Heart right ventricle (tissue), 2 donors: ENCODE results near the genes SERP1 and SIAH2.

DNA sequence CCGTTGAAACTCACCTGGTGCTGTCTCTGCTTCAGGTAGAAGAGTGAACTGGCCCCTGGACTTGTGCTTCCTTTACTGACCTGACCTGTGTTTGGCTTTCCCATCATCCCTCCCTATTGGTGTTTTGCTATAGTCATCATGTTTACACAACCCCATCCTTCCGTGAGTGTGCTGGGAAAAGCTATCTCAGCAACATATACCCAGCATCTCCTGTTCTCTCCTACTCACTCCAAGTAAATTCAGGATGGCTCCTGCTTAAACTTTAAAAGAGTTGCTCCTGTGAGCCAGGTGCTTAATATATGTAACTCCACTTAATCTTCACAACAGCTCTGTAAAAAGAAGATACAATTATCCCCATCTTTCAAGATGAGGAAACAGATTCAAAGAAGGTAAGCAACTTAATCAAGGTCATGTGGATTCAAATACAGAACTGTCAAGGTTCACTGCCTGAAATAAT lies 77.1 kb upstream of the TSC22D2 start:
- PRO-cap, 2 experiments, result no peak in any of the 2 experiments

GRCh38 chr3:150369855-150370716 lies 38.0 kb upstream of the TSC22D2 start:
- PRO-cap, 2 experiments, result no peak in any of the 2 experiments

DNA sequence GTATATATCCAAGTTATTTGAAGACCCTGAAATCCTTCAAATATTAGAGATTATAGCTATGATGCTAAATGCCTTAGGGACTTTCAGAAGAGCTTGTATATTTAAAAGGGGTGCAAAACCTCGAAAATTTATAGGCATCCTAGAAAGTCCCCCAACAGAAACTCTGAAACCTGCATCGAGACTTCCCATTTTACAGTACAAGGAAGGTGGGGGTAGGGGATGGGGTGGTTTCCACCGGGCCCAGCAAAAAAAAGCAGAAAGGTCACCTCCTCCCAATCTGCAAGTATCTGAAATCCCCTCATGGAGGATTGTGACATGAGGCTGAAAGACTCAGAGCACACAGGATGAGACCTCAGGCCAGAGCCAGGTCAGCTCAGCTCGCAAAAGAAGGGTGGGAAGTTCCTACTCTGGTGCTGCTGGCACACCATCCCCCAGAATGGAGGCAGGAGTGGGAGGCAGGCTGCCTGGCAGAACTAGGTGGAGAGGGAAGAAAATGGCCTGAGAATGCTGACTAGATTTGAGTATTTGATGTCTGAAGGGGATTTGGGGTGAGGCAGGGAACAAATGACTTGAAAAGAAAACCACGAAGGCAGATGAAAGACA lies 22.7 kb upstream of the TSC22D2 start:
- PRO-cap, 2 experiments, result no peak in any of the 2 experiments

DNA sequence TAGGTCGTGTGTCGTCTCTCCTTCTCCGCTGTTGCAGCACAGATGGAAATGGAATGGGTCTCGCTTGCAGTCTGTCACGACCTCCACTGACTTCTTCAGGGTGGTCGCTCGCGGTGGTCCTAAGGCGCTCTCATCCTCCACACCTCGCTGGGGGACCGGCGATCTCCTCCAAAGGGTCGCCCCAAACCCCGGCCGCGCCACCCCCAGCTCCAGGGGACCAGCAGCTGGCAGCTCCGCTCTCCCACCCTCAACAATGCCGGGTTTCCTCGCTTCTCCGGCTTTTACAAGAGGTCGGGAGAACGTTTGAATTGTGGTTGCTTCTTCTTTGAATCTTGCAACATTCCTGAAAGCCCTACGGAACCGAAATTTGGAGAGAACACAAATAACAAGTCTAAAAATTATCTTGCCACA lies 25.9 kb downstream of the SERP1 start:
- PRO-cap, 2 experiments, result no peak in any of the 2 experiments

- PRO-cap, 2 experiments, result peak in 2 of 2 experiments; most common plus-strand start chr3:150546050 (in 1); most common minus-strand start chr3:150546340 (in 1)
Measured at GRCh38 chr3:150545935-150546576, at the start of gene SERP1. TSS of gene SERP1 (minus strand) at chr3:150546496.

DNA sequence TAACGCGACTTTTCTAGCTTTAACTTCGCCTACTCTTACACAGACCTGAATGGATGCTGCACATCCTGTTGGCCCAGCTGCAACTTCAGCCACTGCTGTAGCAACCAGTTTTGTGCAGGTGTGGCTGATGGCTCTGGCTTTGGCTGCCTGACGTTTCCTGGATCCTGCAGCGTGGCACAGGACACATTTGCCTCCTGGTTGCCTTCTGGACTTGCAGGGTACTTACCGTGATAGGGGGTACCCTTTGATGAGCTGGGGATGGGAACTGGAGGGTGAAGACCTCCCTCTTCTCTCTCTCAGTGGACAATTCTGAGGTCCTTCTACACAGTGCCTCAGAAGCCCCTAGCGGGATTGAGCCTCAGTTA lies 20.3 kb upstream of the ERICH6 start:
- PRO-cap, 2 experiments, result no peak in any of the 2 experiments

- PRO-cap, 2 experiments, result no peak in any of the 2 experiments
Measured at GRCh38 chr3:150737114-150737906, 25.7 kb downstream of the SIAH2 start.

DNA sequence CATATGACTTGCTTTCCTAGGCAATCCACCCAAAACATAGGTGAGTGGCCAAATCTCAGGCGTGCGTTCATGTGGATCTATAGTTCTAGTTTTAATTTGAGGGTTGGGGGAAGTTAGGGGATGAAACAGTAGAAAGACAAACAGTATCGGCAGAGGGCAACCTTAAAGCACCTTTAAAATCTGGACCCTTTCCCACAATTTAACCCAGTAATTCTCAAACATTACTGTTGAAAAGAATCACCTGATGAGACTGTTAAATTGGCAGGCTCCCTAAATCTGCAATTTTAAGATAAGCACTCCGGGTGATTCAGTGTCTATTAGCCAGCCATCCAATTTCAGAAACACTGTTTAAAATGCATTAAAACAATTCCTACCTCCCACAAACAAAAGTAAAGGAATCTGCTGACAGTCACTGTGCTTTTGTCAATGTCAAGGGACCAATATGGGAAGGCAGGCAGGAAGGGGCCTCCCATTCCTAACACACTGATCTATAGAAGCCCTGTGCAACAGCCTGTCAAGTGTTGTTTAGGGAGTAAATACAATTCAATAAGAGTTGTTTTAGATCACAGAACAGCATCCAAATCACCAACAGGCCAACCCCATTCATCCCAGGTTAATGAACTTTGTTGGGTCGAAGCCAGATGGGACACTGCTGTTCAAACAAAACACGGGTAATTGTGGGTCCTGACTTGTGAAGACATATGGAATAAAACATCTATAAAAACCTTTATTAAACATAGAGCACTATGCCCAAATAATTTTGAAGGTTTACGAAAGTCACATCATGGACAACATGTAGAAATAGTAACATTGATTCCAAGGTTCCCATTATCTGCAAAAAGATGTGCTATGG lies 21.4 kb downstream of the SIAH2 start:
- PRO-cap, 2 experiments, result no peak in any of the 2 experiments

GRCh38 chr3:150742212-150742665 lies 20.7 kb downstream of the SIAH2 start:
- PRO-cap, 2 experiments, result no peak in any of the 2 experiments

GRCh38 chr3:150751700-150752388 lies 11.1 kb downstream of the SIAH2 start:
- PRO-cap, 2 experiments, result no peak in any of the 2 experiments

DNA sequence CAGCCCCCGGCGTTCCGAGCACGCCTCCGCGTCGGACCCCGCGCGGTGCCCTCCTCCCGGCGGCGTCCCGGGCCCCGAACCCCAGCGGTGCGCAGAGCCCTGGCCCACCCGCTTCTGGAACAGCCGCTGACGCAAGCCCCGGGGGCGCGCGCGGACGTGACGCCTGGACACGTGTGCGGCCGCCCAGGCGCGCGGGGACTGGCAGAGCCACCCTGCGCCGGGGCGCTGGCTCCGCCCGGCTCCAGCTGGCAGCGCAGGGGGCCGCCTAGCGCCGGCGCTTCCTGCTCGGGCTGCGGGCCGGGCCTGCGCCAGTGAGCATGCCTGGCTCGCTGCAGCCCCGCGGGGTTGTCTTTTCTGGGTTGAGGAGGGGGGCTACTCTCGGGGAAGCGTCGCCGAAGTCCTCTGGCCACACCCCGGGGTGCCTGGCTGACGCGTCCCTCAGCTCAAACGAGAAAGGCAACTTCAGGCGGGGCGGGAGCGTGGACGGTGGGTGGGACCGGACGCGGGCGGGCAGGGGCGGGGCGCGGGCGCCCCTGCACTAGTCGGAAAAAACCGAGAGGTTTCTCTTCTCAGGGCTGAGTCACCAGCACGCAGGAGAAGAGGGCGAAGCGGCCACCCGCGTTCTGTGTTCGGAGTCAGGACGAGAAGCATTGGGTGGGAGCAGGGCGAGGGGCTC lies at the start of gene SIAH2:
TSS of gene SIAH2 (minus strand) at position 137 of the 676 bp plus-strand sequence.
- PRO-cap, 2 experiments, result peak in 2 of 2 experiments; most common plus-strand start position 186 of the sequence (in 2); most common minus-strand start position 116 of the sequence (in 2)

DNA sequence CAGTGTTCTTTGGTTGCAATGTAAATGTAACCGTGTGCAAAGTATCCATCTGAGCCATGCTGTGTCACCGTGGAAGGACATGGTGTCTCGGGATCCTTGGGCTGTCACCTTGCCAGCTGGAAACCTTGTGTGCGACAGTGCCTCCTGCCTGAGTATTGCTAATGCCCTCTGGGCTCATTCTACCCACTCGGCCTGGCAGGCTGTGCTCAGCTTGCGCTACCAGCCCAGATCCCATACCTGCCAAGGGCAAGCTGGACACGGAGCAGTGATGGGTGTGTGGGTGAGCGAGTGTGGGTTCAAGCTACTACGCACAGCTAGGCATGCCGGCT lies 10.7 kb upstream of the SIAH2 start:
- PRO-cap, 2 experiments, result no peak in any of the 2 experiments

DNA sequence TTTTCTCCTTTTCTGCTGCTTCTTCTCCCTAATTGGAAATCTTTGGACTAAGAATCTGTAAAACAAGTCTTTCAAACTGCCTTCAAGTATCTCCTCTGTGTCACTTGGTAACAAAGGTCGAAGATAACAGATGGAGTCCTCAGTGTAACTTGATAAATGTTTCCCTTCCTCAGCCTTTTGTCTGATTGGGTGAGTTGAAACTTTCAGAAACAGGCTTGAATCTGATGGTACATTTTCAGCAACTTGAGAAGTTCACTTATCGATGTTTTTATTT lies 315 bp upstream of the CLRN1 start:
- PRO-cap, 2 experiments, result no peak in any of the 2 experiments

DNA sequence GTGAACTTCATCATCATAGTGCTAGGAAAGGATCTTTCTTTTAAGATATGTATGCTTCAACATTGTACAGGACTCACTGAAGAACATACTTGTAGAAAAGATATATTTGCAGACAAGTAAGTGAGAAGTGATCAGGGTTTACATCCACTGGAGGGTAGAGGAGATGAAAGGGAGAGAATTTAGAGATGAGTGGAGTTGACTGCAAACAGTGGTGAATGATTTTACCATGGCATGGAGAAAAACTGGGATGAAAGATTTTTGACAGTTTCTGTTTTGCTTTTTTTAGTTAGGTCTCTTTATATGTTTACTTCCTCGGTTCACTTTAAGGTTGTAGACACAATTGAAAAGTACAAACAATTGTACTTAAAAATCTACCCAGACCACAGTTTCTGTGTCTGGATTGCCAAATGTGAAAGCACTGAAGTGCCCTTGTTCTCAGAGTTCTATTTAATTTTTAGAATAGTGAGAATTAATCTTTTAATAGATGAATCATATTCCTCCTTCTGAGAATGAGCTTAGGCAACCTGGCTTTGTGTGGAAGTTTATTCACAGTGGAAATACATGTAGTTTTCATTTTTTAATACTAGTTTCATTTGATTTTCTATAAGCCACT lies 1.6 kb upstream of the GPR171 start:
- PRO-cap, 2 experiments, result no peak in any of the 2 experiments

DNA sequence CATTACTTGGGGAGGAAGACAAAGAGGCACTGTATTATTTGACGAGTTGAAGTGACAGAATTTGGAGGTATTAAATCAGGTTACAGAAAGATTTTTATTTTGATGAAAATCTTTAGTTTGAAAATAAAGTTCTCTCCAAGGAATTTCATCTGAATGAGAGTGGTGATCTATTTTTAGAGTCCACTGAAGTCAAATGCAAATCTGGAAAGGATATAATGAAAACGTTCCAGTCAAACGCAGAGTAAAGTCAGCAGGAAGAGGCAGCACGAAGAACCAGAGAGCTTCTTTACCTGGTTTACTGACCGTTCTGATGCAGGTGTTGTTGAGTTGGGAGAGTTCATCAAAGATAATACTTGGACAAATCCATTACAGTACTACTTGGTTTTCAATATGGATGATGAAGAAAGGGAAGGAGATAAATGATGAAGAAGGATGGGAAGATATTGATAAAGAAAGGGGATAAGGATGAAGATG lies 8.7 kb downstream of the P2RY14 start:
- PRO-cap, 2 experiments, result peak in 2 of 2 experiments; most common plus-strand start position 239 of the sequence (in 2)

- PRO-cap, 2 experiments, result peak in 2 of 2 experiments; most common plus-strand start chr3:151281918 (in 2)
Measured at GRCh38 chr3:151281772-151282236, 3.5 kb upstream of the P2RY14 start.

GRCh38 chr3:151300380-151300736 lies 16.3 kb downstream of the GPR87 start:
- PRO-cap, 2 experiments, result no peak in any of the 2 experiments

DNA sequence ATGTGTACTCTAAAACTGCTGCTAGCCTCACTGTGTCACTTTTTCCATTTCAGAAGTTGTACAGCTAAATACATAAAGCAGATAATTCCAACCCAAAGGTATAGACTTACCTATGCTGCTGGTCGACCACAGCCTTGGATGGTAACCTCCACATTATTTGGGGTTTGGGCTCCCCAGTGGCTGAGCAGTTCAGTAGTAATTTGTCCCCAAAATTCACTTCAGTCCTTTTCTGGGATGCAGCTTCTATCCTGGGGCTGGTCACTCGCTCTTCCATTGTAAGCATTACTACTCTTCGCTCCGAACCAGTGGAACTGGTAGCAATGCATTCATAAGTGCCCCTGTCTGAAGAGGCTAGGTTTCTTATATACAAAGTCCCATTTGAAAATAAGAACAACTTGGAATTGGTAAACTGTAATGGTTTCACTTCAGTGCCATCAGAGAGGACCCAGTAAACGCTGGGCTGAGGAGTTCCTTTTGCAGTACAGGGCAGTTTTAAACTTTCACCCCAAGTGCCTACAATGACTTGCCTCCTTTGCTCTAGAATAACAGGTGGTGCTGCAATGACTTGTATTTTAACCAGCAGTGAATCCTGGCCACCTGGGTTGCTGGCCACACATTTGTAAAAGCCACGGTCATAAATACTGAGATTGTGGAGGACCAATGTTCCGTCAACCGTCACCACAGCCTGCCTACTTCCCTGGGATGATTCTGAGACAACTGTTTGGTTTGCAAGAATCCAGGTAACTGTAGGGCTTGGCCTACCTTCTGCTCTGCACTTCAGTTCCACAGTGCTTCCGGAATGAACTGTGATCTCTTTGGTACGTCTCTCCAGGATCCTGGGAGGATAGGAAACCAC lies 17.8 kb downstream of the IGSF10 start:
- PRO-cap, 2 experiments, result no peak in any of the 2 experiments

DNA sequence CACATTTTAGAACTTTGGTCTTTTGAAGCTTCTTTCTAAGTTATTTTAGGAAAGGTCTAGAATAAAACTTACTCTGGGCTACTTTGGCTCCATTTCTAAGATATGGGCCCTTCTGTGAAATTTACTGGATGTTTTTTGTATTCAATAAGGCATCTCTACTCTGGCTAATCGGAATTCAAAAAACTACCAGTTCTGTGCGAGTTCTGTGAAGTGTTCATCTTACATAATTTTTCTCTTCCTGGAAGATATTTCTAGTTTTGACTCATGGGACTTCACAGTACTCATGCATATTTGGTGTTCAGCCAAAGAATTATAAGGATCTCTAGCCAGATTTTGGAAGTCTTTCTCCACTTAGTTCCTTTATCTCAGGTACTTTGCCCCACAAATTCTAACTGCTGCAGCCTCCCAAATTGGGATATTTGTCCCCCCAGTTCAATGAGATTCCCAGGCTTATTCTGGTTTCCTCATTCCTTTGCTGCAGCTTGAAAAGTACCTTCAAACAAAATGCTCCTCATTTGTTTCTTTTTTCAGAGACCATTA lies 46.4 kb upstream of the MBNL1 start:
- PRO-cap, 2 experiments, result no peak in any of the 2 experiments

DNA sequence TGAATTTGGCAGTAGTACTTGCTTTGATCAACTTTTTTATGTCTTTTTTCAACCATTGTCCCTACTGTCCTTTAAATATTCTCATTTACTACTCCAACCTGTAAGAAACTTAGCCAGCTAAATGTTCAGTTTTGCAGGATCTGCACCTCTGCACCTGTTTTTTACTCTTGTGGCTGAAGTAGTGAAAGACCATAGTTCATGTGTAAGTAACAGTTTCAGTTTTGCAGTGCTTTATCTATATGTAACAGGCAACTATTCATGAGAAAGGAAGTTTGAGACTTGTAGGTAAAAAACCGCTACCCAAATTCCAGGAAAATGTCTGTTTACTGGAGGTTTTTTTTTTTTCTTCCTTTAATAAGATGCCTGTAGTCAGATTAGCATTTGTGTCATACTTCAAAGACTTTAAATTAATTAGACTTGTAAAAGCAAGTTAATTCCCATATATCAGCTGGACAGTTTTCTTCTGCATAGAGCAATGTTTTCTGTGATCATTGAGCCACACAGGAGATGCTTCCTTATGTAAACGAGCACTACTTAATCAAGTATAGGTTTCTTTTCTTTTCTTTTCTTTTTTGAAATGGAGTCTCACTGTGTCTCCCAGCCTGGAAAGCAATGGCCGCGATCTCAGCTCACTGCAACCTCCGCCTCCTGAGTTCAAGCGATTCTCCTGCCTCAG lies 25.3 kb upstream of the MBNL1 start:
- PRO-cap, 2 experiments, result no peak in any of the 2 experiments